H7 (cell line): Measurements from ENCODE around the genes PIK3R2, LSM4 and LRRC25.

DNA sequence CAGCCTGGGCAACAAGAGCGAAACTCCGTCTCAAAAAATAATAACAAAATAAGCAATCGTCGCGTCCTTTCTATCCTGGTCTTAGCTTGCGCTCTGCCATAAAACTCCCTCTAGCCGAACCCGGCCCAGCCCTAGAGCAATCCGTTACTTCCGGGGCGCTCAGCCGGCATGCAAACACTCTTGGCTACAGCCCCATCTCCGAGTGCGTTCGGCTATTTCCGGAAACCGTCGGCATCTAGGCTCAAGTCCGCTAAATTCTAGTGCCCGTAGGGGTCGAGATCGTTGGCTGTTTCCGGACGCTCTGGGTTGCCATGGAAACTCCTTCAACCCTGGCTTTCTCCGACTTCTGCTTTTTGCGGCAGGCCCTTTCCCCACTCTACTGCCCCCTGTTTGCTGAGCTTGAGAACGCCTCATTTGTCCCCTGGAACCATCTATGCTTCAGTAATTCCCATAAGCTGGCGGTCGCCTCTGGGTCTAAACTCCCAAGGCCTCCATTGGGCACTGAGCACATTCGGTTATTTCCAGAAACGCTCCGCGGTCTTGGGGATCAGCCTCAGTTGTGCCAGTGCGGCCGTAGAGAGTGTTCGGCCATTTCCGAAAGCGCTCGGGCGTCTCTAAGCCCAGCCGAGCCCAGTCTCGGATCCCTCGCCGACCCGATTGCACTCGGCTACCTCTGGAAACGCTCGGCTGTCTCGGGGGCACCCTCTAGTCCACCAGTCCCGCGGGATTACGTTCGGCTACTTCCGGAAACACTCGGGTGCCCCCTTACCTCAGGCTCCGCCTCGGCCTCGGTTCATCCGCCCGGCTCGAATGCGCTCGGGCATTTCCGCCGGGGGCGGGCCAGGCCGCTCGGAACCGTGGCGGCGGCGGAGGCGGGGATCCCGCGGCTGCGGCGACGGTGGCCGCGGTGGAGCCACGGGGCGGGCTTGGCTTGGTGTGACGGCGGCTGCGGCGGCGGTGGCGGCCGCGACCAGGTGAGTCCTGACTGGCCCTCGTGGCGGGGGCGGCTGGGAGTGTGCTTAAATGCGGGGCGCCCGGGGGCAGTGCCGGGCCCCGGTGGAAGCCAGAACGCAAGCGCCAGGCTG is at the start of gene PIK3R2:
TSS of gene PIK3R2 (plus strand) at position 843 of the 1,085 bp plus-strand sequence.
- RAMPAGE, long total RNA = start-site peak on the plus strand centred at position 922 of the sequence, 48 bp wide, 86 reads

DNA sequence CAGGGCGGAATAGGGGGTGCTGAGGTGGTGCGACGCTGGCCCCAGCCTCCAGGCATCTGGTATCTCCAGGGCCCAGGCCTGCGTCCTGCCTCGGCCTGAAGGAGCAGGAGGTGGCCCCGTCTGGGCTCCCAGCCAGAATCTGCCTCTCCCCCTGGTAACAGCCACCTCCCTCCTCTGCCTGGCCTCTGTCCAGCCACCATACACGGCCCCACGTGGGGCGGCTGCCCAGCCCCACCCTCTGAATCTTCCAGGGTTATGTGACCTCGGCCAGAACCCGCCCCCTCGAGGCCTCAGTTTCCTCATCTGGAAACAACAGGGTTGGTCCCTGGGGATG is 4.2 kb downstream of the PIK3R2 start:
- RAMPAGE, long total RNA = no peak

GRCh38 chr19:18286975-18287851 is 5.8 kb upstream of the JUND start:
- RAMPAGE, long total RNA = no peak

DNA sequence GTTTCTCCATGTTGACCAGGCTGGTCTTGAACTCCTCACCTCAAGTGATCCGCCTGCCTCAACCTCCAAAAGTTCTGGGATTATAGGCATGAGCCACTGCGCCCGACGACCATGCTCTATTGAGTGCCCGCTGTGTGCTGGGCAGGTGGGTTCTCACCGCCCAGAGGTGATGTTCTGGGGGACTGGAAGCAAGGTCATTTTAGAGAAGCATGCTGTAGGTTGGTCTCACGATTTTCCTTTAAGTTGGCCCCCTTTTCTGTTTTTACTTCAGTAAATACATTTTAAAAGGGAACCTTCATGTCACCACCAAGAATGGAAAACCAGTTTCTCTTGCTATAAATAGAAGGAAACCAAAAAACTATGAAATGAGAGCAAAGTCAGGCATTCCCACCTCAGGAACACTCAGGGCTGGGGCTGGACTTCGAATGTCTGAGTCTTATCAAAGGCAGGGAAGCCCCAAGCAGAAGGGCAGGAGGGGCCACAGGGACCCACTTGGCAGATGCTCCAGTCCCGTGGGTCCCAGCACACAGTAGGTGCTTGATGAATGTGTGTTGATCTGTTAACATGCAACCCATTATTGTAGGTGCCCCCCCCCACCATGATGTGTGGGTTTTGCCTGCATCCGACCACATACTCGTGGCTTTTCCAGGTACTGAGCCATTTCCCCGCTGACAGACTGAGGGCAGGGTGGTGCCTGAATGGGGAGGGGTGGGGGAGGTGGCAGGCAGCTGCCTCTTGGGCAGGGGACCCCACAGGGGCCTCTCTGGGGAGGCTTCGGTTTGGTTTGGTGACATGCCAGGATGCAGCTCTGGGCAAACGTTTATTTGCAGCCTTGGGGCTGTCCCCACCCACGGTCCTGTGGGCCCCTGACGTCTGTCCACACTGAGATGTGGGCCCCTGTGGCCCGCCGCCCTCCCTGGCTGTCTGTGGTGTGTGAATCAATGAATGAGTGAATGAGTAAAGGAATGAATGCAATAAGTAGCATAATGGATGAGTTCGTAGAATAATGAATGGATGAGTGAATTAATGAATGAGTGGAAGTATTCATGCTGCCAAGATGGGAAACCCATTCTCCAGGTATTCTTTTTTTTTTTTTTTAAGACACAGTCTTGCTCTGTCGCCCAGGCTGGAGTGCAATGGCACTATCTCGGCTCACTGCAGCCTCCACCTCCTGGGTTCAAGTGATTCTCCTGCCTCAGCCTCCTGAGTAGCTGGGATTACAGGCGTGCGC is 8.8 kb upstream of the JUND start:
- RAMPAGE, long total RNA = no peak

GRCh38 chr19:18291592-18292201 is 10.3 kb upstream of the JUND start:
- RAMPAGE, long total RNA = no peak

GRCh38 chr19:18293343-18293853 is 12.0 kb upstream of the JUND start:
- RAMPAGE, long total RNA = no peak

GRCh38 chr19:18322775-18323494 is at the start of gene LSM4:
Gene LSM4, minus strand, starts transcription at chr19:18323076.
- RAMPAGE, long total RNA = start-site peak on the minus strand at chr19:18323044-18323097, 3,945 reads

DNA sequence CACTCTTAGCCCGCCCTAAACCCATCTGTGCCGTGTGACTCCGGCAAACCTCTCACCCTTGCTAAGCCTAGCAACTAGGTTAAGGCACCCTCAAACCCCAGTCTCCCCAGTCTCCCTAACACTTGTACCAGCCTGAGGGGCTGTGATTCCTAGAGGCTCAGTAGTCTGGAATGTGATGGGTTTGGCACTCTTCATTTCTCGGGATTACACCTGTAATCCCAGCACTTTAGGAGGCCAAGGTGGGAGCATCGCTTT is 1.0 kb downstream of the GDF15 start:
- RAMPAGE, long total RNA = no peak

DNA sequence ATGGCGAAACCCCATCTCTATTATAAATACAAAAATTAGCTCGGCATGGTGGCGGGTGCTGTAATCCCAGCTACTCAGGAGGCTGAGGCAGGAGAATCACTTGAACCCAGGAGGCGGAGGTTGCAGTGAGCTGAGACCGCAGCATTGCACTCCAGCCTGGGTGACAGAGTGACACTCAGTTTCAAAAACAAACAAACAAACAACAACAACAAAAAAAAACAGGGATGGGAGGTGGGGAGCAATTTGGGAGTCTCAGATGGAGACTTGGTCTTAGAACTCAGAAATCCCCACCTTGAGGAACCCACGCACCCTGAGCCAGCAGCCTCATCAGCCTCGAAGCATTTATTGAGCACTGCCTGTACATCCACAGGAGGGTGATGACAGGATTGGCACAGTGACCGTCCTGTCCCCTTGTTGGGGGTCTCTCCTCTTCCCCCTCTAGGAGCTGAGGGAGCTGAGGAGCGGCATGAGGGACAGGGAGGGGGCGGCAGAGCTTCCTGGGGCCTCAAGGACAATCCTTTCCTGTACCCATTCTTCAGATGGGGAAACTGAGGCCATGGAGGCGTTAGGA is 5.5 kb downstream of the GDF15 start:
- RAMPAGE, long total RNA = no peak

DNA sequence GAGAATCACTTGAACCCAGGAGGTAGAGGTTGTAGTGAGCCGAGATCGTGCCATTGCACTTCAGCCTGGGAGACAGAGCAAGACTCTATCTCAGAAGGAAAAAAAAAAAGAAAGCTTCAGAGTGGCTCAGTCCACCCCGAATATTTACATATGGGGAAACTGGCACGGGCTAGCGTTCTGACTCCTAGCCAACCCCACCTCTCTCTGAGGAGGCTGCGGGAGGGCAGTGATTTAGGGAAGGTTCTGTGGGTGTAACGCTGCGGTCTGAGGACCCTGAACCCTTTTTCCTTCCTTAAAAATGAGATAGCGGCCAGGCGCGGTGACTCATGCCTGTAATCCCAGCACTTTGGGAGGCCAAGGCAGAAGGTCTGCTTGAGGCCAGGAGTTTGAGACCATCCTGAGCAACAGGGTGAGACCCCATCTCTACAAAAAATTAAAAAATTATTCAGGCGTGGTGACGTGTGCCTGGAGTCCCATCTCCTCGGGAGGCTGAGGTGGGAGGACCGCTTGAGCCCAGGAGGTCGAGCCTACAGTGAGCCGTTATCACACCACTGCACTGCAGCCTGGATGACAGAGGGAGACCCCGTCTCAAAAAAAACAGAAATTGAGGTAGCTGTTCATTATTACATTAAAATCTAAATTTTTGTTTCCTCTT is 4.9 kb downstream of the LRRC25 start:
- RAMPAGE, long total RNA = no peak

GRCh38 chr19:18397533-18398095 is at the start of gene LRRC25:
Gene LRRC25, minus strand, starts transcription at chr19:18397622.
- RAMPAGE, long total RNA = no peak

GRCh38 chr19:18432552-18433067 is 5.3 kb downstream of the ISYNA1 start:
- RAMPAGE, long total RNA = no peak

DNA sequence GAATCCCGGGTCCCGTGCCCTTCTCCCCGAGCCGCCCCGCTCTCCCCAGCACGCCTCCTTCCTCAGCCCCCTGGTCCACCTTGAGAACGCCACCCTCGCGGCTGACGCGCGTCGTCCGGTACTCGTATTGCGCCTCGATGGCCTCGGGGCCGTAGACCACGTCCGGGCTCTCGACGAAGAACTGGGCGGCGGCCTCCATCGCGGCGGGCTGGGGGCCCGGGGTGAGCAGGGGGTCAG is 234 bp downstream of the ISYNA1 start:
- RAMPAGE, long total RNA = no peak

GRCh38 chr19:18438380-18439323 is 719 bp upstream of the ISYNA1 start:
- RAMPAGE, long total RNA = no peak

DNA sequence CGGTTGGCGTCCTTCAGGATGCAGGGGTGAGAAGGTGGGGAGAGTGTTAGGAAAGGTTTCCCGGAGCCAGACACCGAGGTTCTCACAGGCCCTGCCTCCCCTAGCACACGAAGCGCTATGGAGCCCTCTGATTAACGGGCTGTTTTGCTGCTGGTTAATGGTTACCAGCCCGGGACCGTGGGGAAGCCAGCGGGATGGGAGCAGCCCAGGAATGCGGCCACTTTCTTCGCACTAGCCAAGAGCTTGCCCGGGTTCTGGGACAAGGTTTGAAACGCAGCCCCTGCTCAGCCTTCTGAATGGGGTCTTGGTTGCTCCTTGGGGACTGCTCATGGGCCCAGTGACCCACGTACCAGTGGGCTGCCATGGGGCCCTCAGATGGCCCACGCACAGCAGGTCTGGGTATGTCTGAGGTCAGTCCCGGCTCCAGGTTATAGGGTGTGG is 31.3 kb upstream of the ISYNA1 start:
- RAMPAGE, long total RNA = no peak

DNA sequence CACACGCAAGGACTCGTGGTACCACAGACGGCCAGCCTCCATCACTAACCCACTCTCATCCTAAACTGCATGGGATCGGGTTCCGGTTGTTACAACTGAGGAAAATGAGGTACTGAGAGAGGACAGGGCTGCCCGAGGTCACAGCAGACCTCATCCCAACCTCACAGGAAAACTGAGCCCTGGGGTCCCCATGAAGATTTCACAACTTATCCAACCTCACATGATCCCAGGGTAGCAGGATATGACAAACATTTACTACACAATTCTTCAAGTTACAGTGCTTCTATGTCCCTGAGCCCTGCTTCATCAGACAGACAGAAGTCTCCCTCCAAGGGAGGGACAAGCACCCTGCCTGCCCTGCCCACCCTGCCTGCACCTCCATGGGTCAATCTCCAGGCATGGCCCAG is 38.4 kb downstream of the ELL start:
- RAMPAGE, long total RNA = no peak

DNA sequence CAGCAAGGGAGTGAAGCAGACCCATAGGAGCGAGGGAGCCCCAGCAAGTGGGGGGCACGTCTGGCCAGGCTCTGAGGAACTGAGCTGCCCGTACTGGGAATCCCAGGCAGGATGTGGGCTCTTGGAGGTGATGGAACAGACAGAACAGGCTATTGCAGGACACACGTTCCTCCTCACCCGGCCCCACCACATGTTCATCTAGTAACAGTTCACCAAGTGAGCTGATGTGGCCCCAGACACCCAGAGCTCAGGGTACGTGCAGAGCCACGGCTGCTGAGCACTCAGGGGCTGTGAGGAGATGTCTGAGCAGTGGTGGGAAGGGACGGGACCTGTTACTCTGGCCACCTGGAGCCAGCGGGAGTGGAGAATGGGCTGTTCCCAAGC is 18.5 kb downstream of the ELL start:
- RAMPAGE, long total RNA = no peak

DNA sequence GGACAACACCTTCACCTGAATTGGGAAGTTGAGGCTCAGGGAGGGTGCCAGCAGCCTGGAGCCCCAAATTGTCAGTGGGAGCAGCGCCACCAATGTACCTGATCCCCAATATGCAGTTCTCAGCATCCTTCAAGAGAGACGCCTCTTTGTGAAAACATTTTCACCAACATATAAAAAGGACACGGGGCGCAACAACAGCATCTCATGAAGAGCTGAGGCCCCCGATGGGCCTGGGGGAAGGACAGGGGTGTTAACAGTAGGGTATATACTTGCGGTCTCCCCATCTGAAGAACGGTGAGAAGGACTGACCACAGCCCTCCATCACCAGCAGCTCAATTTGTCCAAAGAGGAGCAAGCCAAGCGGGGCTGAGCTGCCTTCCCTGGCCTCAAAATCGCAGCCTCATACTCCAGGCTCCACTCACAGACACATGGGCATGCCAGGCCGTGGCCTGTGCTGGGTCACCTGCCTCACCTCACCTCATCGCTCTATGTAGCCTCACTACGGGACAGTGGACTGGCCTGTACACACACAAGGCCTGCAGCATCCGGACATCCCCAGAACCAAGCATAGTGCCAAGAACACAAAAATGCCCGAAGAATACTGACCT is 9.0 kb downstream of the ELL start:
- RAMPAGE, long total RNA = no peak

DNA sequence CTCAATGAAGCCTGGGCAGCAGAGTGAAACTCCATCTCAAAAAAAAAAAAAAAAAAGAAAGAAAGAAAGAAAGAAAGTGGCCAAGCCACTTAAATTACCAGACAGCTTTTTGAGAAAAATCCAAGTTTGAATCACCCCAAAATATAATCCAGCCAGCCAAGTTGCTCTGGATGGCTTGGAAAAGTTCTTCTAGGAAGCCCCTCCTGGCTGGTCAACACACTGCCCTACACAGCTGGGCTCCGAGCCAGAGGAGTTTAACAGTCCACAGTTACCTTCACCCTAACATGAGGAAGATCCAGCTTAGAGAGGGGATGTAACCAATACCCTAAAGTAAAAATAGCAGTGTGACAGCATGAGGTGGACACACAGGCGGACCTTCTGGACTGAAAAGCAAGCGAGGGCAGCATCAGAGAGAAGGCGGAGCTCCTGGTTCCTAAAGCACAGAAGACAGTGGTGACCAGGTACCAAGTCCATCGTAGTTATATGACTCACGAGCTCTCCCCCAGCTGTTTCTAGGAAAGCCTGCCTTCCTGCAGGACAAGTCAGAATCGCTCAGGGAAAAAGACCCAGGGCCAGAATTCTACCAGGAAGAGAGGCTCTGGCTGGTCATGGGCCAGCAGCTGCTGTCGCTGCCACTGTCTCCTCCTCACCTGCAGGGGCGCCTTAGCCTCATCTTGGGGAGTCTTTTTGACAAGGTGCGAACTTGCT is 1.9 kb downstream of the ELL start:
- RAMPAGE, long total RNA = no peak

DNA sequence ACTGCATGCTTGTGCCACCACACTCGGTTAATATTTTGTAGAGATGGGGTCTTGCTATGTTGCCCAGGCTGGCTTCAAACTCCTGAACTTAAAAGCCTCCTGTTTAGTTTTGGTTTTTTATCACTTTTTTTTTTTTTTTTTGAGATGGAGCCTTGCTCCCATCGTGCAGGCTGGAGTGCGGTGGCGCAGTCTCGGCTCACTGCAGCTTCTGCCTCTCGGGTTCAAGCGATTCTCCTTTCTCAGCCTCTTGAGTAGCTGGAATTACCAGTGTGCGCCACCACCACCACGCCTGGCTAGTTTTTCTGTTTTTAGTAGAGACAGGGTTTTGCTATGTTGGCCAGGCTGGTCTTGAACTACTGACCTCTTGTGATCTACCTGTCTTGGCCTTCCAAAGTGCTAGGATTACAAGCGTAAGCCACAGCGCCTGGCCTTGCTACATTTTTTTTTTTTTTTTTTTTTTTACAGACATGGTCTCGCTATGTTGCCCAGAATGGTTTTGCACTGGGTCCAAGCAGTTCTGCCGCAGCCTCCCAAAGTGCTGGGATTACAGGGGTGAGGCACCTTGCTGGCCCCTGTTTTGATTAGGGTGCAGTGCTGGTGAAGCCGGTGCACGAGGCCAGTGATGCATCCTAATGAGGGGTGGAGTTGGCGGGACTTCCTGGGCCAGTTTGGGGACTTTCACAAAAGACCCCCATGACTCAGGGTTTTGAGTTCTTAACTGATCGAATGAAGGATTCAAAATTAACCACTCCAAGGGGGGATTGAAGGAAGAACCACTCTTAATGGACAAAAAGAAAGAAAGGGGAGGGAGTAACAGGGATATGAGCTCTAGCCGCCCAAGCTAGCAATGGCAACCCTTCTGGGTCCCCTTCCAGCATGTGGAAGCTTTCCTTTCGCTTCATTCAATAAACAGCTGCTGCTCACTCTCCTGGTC is 5.1 kb downstream of the UBA52 start:
- RAMPAGE, long total RNA = no peak